NALM6 (cell line): Measurements from ENCODE around the gene LMNB2.

GRCh38 chr19:2425046-2425841, 2.1 kb downstream of the TIMM13 start:
- PRO-cap: no peak

GRCh38 chr19:2456507-2457240, at the start of gene LMNB2:
Gene LMNB2, minus strand, starts transcription at chr19:2456959.
- PRO-cap: bidirectional peak, plus-strand start at chr19:2456721, minus-strand start at chr19:2456697; bidirectional peak, plus-strand start at chr19:2457118, minus-strand start at chr19:2456959

- PRO-cap: no peak
Observed at GRCh38 chr19:2512751-2513340, 36.9 kb downstream of the GADD45B start.

DNA sequence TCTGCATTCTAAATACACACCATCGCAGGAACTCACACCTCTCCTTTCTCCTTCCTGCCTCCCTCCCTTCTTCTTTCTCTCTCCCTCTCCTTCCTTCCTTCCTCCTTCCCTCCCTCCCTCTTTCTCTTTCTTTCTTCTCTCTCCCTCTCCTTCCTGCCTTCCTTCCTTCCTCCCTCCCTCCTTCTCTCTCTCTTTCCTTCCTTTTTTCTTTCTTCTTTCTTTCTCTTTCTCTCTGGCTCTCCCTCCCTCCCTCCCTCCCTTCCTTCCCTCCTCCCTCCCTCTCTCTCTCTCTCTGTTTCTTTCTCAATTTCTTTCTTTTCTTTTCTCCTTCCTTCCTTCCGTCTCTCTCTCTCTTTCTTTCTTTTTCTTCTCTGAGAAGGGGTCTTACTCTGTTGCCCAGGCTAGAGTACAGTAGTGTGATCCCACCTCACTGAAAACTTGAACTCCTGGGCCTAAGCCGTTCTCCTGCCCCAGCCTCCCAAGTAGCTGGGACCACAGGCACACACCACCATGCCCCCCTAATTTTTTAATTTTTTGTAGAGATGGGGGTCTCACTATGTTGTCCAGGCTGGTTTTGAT, 64.0 kb downstream of the GADD45B start:
- PRO-cap: no peak

GRCh38 chr19:2637010-2637549, 65.4 kb downstream of the GNG7 start:
- PRO-cap: no peak

DNA sequence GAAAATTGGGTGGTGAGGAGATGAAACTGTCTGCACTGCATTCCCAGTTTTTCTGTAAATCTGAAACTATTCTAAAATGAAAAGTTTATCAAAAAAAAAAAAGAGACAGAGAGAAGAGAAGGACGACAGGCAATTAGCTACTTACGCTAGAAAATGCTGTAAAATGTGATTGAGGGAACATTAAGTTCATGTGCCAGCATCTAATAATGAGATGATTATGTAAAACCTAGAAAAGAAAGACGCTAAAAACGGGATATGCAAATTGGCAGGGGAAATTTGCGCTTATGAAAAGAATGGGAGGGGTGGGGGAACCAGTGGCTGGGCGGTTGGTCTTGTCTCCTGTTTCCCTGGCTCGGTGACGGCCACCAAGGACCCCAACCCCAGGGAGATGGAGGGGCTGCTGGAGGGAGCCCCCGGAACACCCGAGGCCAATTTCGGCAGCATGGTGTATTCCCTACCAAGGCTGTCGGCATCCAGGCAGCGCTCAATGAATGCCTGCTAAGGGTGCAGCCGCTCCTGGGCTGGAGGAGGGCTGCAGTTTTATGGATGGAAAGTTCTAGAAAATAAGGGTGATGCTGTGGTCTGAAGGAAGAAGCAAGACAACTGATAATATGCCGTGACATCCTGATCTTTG, 34.2 kb downstream of the GNG7 start:
- PRO-cap: no peak

DNA sequence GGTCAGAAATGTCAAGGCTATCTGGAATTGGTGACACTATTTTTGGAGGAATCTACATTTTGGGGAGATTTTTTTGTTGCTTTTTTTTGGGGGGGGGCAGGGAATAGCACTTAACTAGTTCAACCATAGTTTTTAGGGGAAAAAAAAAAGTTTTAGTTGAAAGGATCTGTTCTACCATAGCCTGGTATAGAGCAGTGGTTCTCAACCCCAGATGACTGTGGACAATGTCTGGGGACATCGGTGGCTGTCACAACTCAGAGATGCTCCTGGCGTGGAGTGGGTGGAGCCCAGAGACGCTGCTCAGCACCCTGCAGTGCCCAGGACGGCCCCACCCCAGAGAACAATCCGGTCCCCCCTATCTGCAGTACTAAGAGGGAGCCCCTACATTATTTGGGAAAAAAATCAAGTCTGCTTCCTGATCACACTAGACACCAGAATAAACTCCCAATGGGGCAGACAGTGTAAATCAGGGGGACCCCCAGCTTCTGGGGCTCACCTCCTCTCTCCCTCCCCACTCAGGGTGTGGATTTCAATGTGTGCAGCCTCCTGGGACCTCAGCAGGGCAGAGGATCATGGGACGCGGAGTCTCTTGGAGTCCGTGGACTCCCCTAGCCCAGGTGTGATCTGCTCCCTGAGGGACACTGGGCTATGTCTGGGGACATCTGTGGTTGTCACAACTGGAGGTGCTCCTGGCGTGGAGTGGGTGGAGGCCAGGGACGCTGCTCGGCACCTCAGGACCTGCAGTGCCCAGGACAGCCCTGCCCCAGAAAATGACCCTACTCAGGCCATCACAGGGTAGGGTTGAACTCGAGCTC, 8.1 kb downstream of the GNG7 start:
- PRO-cap: bidirectional peak, plus-strand start at position 674 of the sequence, minus-strand start at position 524 of the sequence

GRCh38 chr19:2720705-2721309, 365 bp downstream of the DIRAS1 start:
- PRO-cap: no peak

DNA sequence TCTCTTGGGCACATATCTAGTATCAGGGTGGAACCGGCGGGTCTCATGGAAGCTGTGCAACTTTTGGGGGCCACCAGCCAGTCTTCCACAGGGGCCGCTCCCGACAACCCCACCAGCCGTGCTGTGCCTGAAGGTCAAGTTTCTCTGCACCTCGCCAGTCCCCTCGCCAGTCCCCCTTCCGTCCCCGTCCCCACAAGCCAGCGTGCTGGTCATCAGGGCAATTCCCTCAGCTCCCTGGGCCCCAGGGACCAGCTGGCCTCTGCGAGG, 16.3 kb downstream of the SGTA start:
- PRO-cap: no peak

DNA sequence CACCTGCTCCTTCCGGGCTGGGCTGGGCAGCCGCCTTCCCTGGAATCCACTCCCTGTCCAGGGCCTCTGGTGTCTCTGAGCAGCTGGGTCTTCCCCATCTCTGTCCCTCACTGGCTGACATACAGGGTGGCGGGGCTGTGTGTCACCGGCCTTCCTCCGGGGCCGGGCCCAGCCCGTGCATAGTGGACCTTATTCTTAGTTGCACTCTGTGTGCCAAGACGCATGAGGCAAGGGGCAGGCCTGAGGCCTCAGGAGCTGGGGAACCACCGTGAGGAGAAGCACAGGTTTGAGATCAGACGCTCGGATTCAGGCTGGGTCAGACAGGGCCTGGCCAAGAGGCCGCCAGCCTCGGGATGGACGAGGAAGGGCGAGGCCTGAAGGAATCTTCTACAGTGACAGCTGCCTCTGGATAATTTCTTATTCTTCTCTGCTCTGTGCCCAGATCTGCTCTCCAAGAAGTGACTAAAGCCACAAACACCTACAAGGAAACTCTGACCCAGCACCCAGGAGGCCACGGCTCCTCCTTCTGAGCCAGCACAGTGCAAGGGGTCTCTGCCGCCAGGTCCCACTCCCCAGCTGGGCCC, 11.1 kb downstream of the SGTA start:
- PRO-cap: no peak

DNA sequence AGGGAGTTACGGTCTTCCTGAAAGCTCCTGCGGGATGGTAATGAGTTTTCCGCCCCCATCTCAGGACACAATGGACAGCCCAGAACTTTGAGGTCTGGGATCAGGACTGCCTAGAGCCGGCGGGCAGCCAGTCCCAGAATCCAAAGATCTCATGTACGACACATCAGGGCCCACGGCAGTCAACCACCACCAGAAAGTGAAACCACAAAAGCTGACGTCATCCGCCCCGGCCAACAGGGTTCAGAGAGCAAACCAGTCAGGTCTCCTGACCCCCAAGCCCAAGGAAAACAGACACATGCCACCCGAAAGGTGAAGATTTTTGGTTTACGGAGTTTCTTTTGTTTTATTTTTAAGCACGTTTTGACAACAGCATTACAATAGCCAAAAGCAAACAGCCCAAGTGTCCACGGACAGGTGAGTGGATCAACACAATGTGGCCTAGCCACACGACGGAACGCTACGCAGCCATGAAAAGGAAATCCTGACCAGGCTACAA, 7.1 kb downstream of the SGTA start:
- PRO-cap: no peak

DNA sequence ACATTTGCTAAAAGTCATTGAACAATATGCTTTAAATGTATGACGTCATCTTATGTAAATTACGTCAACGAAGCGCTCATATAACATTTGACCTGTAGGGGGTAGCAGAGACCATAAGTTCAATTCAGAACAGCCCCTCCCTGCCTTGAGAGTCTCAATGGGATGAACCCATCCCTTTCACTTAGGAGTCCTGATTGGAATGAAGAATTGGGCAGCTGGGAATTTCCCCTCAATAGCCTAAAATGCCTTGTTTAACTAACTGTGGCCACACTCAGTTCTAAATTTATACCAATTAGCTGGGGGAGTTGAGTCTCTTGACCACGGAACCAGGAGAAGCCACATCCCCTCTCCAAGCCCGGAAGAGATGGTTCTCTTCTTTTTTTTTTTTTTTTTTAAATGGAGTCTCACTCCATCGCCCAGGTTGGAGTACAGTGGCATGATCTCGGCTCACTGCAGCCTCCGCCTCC, 15.2 kb upstream of the TLE6 start:
- PRO-cap: no peak

DNA sequence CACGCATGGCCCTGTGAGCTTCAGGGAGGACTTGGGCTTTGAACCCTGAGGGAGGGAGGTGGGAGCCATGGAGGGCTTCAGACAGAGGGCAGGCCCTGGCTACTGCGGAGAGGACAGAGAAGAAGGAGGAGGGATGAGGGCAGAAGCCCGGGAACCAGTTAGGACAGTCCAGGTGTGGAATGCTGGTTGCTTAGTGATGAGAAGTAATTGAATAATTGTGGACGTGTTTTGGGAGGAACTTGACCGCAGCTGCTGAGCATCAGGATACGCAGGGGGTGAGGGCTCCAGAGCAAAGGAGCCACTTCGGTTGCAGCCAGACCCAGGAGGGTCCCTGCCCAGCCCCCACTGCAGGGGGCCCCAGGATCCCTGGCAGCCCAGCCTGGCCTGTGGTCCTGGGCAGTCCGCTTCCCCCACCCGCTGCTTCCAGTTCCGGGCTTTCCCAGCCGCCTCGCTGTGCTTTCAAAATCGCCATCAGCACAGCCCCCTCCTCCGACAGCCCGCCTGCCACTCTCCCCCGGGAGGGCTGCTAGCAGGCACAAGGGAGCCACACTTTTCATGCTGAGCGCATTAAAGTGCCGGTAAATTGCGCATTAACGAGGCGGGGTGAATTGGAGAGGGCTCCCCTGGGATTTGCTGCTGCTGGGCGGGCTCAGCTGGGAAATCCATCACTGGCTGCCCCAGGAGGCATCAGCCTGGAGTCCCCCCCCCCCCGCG, 6.4 kb downstream of the TLE6 start:
- PRO-cap: no peak

DNA sequence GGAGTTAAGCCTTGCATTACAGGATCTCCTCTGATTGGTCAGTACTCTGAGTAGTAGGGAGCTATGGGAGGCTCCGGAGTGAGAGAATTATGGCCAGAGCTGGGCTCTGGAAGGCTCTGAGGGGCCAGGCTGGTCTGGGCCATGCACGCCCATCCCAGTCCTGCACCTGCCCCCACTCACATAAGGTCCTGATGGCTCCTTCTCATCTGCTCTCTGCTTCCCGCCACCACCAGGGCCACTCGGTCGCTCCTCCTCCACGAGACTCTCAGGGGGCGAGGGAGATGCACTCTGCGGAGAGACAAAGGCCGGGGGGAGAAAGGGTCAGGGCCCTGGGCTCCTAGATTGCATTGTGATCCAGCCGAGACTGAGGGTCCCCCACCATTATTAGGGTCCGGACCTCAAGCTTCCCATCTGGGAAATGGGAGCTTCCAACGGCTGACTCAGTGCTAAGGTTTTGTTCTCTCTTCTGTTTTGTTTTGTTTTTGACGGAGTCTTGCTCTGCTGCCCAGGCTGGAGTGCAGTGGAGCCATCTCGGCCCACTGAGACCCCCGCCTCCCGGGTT, 13.5 kb downstream of the TLE2 start:
- PRO-cap: no peak

DNA sequence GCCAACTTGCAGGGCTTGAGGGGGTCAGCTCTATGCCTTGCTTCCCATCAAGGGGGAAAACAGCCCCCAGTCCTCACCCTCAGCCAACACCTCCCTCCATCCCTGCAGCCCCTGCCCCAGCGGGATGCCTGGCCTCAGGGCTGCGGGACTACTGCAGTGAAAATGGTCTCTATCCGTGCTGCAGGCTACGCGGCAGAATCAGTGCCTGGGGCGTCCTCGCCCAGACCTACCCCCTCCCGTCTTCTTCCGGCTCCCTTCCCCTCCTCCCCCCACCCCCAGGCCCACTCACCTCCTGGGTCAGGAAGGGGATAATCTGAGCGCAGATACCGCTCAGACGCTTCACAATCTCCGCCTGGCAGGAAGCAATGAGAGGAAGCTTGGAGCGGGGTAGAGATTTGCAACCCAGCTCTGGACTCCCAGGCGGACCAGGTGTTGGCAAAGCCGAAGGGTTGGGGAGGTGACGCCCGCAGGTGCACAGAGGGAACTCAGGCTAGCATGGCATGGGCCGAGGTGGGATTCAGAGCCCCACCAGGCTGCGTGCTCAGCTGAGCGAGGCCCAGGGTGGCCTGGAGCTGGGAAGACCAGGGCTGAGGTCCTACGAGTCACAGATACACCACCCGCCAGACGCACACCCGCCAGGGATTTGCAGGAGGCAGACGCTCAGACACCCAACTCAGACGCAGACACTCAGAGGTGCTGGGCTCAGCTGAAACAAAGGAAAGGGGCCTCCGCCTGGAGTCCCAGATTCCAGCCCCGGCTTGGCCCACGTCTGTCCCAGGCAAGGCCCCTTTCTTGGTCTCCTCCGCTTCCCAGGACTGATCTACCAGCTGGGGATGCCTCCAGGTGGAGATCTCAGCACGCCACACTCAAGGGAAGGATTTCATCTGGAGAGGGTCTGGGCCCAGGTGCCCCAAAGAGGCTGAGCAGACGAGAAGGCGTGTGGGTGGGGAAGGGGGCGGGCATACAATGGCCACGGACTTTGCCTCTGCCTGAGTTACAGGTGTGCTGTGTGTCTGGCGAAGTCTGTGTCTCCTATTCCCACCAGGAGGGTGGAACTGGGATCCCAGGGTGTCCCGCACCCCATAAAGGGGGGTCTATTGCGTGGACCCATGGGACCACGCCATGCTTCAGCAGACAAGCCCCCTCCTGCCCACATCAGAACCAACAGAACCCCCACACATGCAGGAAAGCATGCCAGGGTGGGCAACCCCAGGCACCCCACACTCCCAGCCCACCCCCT, 3.9 kb downstream of the TLE2 start:
- PRO-cap: no peak

DNA sequence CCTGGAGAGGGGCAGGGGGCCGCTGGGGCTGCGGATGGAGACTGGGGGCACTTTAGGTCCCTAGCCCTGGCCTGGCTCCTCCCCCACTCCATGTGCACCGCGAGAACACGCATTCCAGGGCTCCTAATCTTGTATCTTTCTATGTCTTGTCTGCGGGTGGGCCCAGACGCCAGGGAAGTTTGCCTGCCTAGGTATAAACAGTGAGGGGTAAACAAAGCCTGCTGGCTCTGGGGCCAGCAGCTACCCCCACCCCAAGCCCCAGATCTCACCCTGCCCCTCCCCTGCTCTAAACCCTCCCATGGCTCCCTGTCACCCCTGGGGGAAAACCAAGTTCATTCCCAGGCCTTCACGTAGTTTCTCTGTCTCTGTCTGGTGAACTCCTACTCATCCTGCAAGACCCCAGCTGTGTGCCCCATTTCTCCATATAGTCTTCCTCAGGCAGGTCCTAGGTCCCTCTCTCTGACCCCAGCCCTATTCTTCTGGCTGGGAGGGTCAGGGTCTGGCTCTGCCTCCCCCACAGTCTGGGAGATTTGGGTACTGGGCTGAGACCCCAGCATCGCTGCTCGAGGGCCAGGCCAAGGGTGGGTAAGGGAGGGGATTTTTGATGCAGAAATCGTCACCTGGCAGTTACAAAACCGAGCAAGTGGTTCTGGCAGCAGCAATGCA, 5.6 kb downstream of the TLE5 start:
- PRO-cap: no peak

GRCh38 chr19:3058133-3058678, 4.1 kb downstream of the TLE5 start:
- PRO-cap: no peak

DNA sequence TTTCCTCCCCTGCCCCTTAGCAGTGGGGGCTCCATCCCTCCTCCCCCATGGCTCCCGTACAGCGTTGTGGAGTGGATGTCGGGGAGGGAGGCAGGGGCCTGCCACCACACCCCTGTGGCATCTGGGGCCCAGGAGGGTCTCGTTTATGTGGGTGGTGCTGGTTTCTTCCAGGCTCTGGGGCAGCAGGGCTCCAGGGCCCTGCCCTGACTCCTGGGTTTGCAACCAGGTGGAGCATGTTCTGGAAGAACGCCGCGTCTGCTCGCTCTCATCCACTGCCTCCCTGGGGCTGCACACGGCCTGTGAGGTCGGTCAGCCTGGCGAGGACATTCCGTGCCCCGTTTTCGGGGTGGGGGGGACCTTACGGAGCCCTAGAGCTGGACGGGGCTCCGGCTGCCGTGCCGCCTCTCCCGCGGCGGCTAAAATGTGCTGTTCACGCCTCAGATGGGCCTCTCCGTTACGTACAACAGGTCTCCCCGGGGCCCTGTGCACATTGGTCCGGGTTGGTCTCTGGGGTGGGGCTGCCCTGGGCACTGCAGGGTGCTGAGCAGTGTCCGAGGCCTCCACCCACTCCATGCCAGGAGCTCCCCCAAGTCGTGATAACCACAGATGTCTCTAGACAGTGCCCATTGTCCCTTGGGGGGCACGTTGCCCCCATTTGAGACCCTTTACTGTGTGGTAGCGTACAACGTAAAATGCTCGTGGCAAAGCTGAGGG, 3.3 kb downstream of the GNA11 start:
- PRO-cap: no peak

- PRO-cap: no peak
Observed at GRCh38 chr19:3098034-3098396, 3.9 kb downstream of the GNA11 start.

- PRO-cap: no peak
Observed at GRCh38 chr19:3098397-3099381, 4.5 kb downstream of the GNA11 start.